Gastrocnemius medialis (tissue), 3 donors: ENCODE data around the gene BTBD17.

DNA sequence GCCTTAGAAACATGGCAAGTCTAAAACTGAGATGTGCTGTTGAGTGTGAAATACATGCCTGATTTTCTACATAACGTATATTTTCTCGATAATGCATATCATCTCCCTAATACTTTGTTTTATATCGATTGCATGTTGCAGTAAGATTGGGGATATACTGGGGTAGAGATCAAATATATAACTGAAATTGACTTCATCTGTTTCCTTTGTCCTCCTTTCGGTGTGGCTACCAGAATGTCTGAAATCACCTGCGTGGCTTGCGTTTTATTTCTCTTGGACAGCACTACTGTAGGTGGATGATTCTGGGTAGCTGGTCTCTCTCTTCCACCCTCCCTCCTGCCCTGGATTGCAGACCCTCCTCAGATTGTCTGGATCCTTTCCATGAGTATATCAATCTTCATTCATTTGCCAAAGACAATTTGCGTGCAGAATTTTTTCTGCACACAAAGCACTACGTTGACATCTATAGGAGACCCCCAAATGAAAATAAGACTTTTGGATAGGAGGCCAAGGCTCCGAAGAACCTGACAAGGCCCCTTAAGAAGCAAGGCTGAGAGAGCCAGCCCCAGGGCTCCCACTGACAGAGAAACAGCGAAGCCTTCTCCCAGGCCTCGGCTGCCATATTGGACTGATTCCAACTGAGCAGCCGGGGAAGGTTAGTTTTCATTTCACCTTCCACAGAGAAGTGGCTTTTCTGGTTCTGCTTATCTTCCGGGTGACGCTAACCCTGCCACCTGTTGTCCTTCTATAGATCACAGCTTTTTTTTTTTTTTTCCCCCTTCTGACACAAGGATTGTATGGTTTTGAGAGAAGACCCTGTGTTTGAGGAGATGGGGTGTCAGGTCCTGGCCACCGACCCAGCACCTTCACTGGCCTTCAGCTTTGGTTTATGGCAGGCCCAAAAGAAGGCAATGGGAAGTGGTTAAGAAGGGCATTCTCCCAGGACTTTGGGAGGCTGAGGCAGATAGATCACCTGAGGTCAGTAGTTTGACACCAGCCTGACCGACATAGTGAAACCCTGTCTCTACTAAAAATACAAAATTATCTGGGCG is 356.6 kb downstream of the SOX9 start:
- PRO-cap = no peak
- RAMPAGE, long total RNA, 3 experiments = no peak in any of the 3 experiments

DNA sequence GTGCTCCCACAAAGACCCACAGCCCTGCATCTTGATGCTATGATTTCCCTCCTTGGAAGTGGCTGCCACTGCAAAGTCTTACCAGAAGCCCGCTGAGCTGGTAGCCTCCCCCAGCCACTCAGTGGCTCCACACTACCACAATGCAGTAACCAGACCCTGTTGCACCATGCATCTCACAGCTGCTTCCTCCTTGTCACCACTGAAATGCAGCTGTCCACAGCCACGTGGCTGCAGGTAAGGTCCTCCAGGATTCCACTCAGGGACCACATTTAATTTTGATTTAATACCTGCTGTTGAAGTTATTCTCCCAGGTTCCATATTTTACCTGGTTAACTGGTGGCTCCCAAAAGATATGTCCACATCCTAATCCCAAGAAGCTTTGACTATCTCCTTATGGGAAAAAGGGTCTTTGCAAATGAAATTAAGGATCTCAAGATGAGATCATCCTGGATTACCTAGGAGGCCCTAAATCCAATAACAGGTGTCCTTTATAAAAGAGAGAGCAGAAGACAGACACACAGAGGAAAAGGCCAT is 358.9 kb downstream of the SOX9 start:
- PRO-cap = no peak
- RAMPAGE, long total RNA, 3 experiments = no peak in any of the 3 experiments

DNA sequence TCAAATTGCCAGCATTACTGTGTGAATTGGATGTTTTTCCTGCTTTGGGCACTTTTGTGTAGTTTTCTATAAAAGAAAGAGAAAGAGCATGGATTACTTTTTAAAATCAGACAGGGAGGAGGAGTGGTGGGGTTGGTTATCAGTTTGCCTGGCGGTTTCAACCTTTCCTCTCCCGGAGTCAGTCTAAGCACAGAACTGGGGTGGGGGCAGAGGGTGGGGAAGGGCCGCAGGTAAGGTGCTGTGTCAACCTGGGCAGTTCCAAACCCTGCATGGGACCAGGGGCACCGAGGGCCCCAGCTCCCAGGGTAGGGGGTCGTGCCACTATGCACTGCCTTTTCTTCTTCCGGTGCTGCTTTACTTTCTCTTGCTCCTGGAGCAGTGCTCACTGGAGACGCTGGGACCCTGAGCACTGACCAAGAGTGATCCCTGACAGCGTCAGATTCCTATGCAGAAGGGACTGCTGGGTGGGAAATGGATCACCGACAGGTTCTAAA is 469.9 kb downstream of the SOX9 start:
- PRO-cap = no peak
- RAMPAGE, long total RNA, 3 experiments = no peak in any of the 3 experiments

GRCh38 chr17:73205107-73206449 is 12.7 kb downstream of the COG1 start:
- PRO-cap = no peak
- RAMPAGE, long total RNA, 3 experiments = no peak in any of the 3 experiments

DNA sequence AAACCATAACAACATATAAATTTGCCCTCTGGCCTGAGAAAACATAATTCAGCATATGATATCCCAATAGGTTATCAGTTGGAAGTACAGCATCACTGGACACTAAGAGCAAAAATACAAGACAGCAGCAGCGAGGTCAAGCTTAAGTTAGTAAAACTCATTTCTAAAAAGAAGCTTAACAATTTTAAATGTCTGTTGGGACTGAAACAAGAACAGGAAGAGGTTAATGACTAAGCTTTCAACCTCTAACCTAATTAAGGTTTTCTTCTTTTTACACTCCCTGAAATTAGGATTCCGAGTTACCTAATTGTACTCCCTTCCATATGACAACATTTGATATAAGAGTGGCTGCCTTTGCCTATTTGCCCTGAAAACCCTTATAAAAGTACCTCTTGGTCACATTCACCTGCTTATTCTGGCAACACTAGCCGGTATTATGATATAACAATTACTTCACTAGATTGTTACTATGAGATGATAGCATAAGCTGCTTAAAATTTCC is 4.8 kb downstream of the FAM104A start:
- PRO-cap = no peak
- RAMPAGE, long total RNA, 3 experiments = no peak in any of the 3 experiments

GRCh38 chr17:73293351-73293935 is 18.4 kb downstream of the CDC42EP4 start:
- PRO-cap = no peak
- RAMPAGE, long total RNA, 3 experiments = no peak in any of the 3 experiments

DNA sequence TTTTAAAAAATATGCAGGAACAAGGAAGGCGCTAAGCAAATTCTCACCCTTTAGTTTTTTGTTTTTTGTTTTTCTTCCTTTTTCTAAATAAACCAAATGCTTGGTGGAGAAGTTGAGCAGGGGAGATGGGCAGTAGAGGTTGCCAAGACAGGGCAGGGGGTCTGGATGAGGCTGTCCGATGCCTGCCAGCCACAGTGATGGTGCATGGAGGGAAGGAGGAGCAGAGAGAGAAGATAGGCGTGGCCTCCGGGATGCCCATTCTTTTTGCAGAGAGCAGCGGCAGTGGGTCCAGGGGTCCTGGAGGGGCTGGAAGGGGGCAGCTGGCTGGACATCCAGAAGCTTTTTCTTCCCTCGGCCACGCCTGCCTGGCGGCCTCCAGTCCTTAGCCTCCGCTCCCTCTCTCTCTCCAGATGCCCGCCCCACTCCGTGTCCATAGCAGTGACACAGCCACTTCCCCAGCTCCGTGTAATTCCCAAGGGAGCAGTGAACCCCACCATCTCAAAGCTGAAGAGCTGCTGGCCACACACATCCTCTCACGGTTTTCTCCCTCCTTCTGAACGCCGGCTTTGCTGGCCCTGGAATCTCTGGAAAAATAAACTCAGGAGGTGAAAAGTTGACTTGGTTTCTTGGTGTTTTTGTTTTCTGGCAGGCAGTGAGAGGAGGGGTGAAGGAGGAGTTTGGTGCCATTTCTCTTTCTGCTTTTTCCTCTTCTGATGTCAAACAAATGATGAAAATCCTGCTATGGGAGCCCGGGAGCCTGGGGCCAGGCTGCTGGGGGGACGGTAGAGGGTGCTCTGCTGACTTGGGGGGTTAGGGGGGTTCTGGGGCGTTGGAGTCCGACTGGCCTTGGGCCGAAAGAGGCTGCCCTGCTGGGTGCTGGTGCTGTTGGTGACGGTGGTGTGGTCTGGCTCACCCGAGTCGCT is 26.3 kb upstream of the CDC42EP4 start:
- PRO-cap = bidirectional peak, plus-strand start at position 501 of the sequence, minus-strand start at position 406 of the sequence
- RAMPAGE, long total RNA, 3 experiments = no peak in any of the 3 experiments

- PRO-cap = no peak
- RAMPAGE, long total RNA, 3 experiments = no peak in any of the 3 experiments
These were observed 48.2 kb upstream of the CDC42EP4 start for GRCh38 chr17:73359736-73360607.

- PRO-cap = no peak
- RAMPAGE, long total RNA, 3 experiments = no peak in any of the 3 experiments
These were observed 97.3 kb downstream of the SDK2 start for GRCh38 chr17:73546844-73547394.

DNA sequence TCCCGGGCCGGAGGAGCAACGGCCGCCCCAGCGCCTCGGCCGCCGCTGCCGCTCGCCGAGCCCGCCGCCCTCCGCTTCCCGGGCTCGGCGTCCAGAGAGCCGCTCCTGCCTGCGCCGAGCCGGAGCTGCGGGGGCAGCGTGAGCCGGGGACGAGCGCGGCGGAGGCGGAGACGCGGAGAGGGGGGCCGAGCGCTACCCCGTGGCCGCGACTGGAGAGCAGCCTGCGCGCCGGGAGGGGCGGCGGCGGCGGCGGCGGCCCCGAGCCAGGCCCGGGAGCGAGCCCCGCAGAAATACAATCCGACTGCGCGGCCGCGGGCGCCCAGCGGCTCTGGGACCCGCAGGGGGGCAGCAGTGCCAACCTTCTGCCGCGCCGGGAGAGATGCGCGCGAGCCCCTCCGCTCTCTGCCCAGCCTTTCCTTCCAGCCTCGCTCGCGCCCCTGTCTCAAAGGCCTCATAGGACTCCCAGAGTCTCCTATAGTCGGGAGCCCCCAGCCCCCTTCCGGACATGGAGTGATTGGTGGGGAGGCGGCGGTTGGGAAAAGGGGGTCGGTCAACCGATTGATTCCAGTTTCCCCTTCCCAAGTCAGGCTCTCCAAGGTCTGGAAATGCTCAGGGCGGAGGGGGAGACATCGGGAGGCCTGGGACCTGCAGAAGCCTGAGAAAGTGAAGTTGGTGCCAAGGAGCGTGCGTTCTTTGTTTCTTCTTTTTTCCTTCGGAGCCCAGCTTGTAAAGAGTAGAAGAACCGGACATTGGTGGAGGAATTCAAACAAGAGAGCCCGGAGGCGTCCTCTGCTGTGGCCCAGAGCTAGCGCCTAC is 1.1 kb upstream of the SDK2 start:
- PRO-cap = no peak
- RAMPAGE, long total RNA, 3 experiments = no peak in any of the 3 experiments

GRCh38 chr17:73747517-73748079 is 103.4 kb upstream of the SDK2 start:
- PRO-cap = no peak
- RAMPAGE, long total RNA, 3 experiments = no peak in any of the 3 experiments

- PRO-cap = no peak
- RAMPAGE, long total RNA, 3 experiments = no peak in any of the 3 experiments
These were observed 105.6 kb upstream of the SDK2 start for GRCh38 chr17:73749874-73750280.

DNA sequence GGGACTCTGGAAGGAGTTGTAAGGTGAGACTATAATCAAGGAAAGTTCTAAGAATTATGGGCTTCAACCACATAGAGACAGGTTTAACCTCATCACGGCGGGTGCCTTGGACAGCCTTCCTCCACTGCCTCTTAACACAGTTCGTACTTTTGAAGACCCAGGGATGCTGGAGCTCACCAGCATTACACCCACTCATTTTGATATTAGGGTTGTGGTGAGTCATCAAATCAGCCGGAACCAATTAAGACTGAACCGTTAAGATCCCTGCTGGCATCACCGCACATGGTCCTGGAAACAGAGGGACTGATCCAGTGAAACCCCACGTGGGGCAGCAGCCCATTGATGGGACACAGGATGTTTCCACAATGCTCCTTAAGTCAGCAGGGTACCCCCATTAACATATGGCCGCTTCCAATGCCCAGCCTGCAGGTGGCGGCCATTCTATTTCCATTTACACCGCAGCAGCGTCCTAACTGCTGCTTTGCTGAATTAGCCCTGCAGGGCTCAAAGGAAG is 176.6 kb upstream of the SDK2 start:
- PRO-cap = no peak
- RAMPAGE, long total RNA, 3 experiments = no peak in any of the 3 experiments

GRCh38 chr17:74209538-74210131 is 3.7 kb upstream of the TTYH2 start:
- PRO-cap = no peak
- RAMPAGE, long total RNA, 3 experiments = no peak in any of the 3 experiments

DNA sequence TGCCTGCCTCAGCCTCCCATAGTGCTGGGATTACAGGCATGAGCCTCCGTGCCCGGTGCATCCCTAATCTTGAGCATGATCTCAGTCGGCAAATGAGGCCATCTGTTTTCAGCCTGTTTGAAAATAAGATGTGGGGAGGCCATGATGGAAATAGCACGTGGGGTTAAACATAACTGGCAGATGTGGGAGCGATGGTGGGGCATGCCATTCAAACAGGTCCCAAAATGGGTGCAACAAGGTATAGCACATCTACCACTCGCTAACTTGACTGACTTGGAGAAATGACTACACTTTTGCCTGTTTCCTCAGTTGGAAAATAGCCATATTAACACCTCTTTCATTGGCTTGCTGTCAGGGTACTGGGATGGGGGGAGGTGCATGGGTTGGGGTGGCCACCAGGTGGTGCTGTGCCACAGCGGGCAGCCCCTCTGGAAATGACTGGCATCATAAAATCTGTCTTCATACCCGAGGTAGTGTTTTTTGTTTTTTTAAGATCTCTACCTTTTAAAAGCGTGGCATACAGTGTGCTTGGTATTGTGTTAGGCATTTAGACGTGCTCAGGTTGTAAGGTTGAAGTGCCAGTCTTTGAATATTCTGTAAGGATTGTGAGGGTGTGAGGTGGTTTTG is 3.1 kb upstream of the TTYH2 start:
- PRO-cap = no peak
- RAMPAGE, long total RNA, 3 experiments = no peak in any of the 3 experiments

DNA sequence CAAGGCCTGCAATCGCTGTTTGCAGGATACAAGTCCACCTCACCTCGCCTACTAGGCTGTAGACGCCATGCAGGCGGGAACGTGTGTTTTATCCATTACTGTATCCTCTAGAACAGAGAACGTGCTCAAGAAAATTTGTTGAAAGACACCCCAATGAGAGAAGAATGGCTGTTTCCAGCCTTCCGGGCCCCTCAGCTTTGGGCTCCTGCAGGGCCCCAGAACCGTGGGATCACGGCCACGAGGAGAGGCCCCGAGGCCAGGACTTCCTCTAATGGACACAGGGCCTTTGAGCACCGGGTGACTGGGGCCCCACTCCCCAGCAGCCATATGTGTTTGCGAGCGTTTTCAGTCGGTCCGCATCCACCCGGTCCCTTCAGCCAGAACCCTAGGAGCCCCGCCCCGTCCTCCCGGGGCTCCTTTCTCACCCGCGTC is 1.4 kb upstream of the TTYH2 start:
- PRO-cap = no peak
- RAMPAGE, long total RNA, 3 experiments = no peak in any of the 3 experiments

GRCh38 chr17:74280105-74280523 is 6.1 kb downstream of the DNAI2 start:
- PRO-cap = no peak
- RAMPAGE, long total RNA, 3 experiments = no peak in any of the 3 experiments

DNA sequence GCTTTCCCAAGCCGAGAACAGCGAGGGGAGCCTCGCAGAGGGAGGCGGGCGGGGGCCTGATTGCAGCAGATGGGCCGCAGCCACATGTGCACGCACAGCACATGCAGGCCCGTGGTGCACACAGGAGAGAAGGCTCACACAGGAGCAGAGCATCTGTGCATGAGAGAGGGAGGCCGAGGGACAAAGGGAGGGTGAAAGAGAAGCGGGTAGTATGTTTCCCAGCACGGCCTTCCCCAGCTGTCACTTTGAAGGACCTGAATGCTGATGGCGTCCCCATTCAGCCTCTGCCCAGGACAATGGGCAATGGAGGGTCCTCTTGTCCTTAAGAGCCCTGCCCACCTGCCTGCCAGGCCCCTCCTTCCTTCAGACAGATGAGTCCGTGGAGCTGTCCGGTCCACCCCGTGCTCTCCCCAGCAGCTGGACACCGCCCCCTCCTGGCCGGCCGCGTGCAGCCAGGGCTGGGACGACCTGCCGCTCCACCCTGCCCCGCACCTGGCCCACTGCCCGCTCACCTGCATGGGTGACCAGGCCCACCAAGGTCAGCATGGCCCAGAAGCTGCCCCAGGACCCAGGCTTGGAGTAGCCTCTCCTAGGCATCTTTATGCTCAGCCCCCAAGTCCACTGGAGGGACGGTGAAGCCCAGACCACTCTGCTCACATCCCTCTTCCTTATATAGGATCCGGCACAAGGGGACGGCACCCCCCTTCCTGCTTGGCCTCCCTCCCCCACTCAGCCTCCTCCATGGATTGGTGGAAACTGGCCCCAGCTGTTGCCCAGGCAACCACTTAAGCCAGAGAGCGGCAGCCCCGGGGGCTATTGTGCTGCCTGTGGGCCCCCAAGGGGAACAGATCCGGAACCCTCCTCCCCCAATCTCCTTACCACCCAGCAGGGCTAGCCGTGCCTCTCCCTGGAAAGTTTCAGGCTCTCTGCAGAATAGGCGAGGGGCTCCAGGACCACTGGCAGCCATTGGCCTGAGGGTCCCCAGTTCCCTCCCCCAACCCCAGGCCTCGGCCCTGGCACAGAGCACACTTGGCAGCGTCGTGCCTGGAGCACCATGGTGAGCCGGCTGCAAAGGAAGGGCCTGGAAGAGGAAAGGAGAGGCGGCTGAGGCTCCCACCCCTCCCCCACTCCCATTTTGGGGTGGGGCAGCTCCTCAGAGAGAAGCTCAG is at the start of gene BTBD17:
Gene BTBD17, minus strand, starts transcription at position 646 of the 1,169 bp plus-strand sequence.
- PRO-cap = no peak
- RAMPAGE, long total RNA, 3 experiments = no peak in any of the 3 experiments

DNA sequence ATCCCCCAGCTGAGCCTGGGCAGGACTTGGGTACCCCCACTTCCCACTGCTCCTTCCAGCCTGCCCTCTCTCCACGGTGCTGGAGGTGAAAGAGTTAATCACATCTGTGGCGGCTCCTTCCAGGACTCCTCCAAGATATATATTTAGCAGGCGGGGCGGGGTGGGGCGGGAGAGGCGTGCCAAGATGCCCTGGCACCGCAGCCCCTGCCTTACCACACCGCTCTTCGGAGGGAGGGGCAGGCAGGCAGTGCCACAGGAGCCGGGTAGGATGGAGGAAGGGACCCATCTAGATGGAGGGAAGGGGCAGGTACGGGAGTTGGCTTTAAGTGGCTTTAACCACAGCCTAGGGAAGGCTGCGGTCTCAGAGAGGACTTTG is 12.8 kb downstream of the GPR142 start:
- PRO-cap = unidirectional peak, plus-strand start at position 253 of the sequence
- RAMPAGE, long total RNA, 3 experiments = no peak in any of the 3 experiments

DNA sequence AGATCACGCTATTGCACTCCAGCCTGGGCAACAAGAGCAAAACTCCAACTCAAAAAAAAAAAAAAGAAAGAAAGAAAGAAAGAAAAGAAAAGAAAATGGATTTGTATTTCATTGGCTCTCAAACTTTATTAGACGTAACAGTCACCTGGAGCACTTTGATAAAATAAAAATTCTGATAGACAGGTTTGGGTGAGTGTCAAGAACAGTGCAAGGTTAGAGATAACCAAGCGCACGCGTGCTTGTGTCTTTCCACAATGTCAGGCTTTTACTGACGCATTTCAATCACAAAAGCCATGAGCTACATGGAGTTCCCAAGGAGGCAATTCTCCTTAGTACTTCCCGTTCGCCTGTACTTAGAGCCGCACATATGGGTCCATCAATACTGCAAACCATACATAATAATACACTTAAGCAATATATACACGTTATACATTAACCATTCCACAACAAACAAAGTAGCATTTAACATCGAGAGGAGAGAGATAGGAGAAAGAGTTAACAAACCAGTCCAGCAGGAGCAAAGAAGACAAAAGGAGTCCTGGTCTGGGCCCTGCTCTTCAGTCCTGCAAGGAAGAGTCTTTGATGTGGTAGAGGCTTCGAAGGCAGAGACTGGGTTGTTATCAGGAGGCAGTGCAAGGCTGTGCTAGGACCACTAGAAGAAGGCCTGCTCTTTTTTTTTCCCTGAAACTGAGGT is 12.0 kb upstream of the GPRC5C start:
- PRO-cap = no peak
- RAMPAGE, long total RNA, 3 experiments = no peak in any of the 3 experiments